BJ (cell line): Measurements from ENCODE around the genes CASP3, CENPU and SNX25.

GRCh38 chr4:184281271-184281770 is 63.6 kb upstream of the ENPP6 start:
- CAGE, long polyA plus RNA = no peak
- RRBS = no CpG with 5 or more reads among the region's 5 CpGs

DNA sequence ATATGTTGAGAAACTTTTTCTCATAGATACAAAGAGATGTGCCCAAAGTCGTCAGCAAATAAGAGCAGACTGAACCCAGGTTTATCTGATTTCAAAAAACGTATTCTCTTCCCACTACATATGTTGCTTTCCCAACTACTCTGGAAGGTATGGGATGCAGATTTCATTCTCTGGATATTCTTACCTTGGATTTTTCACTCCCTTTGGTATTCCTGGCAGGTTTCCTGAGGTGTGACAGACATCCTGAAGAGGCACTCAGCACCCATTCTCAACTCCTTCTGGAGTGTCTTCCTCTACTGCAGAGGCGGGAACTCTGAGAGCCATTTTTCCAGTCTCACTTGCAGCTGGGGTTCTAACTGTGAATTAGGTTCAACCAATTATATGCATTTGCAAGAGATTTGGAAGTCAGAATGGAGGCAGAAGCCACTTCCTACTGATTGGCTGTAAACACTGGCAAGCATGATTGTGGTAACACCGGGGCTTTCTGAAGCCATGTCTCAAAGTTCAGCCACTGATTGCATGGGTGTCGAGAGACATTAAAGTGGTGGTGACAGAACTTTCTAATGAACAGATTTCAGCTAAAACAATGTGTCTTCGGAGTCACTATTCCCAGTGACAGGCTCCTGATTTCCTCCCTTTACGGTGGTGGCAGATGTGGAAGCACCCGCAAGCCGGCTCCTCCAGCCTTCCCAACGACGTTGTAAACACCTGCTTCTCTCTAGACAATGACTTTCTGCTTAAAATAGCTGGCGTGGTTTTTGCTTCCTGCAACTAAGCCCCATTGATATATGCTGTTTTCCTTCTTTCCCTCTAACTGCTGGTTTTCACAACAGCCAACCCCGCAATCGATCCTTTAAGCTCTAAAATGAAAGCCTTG is 92.2 kb downstream of the IRF2 start:
- CAGE, long polyA plus RNA = no peak
- RRBS = no CpG with 5 or more reads among the region's 14 CpGs

DNA sequence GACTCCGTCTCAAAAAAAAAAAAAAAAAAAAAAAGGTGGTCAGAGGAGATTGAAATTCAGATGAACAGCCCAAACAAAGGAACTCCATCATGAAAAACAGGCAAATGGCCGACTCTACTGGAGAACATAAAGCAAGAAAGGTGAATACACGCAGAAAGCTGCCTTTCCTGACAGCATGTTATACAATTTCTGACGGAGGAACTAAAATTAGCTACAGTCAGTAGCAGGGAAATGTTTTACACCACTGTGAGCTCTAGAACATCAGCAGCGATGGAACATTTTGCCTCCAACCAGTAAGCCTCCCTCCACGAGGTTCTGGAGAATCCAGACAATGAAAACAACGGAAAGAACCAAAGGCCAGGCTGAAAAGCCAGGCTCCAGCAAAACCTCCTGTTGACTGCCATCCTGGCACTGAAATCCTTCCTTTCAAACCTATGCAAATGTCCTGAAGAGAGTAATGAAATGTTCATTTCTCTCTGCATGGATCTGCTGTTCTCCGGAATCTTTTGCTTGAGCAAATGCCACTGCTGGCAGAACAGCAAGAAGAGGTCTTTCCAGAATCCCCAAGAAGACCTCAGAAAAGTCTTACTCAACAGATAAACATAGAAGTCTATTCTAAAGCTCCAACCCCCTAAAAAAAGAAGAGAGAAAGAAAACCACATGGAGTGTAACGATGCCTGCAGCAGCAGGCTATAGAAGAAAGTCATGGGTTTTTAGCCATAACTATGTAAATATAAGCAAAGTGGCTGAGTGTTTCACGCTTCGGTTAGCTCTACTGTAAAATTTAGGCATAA is 78.8 kb downstream of the IRF2 start:
- CAGE, long polyA plus RNA = no peak
- RRBS = no CpG with 5 or more reads among the region's 11 CpGs

- CAGE, long polyA plus RNA = no peak
- RRBS = no CpG with 5 or more reads among the region's 14 CpGs
Observed at GRCh38 chr4:184412649-184413236, 61.6 kb downstream of the IRF2 start.

- CAGE, long polyA plus RNA = no peak
- RRBS = no CpG with 5 or more reads among the region's 6 CpGs
Observed at GRCh38 chr4:184514269-184514687, 39.9 kb upstream of the IRF2 start.

- CAGE, long polyA plus RNA = no peak
- RRBS = 1% methylated on average over 24 of the region's 65 CpGs
Observed at GRCh38 chr4:184647896-184649066, 966 bp downstream of the CASP3 start.

DNA sequence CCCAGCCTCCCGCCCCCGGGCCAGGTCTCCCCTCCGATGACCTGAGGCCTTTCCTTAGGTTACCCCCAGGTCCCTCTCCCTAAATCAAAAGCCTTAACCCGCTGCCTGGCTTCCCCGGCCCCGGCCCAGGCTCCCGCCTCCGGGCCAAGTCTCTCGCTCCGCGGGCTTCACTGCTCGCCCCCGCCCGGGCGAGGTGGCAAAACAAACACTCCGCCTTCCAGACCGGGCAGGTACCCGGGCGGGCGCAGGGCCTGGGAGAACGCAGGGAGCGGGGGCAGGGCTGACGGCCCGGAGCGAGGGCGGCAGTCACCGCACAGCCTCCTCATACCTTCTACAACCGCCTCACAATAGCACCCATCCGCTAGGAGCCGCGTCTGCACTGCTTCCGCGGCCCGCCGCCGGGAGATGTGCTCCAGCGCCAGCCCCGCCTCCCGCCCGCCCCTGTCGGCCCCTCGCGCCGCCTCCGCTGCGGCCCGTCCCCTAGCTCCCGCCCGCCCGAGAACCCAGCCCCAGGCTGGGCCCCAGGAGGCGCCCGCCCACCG is at the start of gene CASP3:
CASP3 (minus strand) TSS at position 381 of the 542 bp plus-strand sequence.
- CAGE, long polyA plus RNA = start-site peak on the minus strand centred at position 381 of the sequence, 7 bp wide, 520 and 392 reads in 2 replicates
- RRBS = under 1% methylated on average over 28 of the region's 53 CpGs

- CAGE, long polyA plus RNA = no peak
- RRBS = no CpG with 5 or more reads among the region's 4 CpGs
Observed at GRCh38 chr4:184732010-184732602, 1.8 kb downstream of the CENPU start.

DNA sequence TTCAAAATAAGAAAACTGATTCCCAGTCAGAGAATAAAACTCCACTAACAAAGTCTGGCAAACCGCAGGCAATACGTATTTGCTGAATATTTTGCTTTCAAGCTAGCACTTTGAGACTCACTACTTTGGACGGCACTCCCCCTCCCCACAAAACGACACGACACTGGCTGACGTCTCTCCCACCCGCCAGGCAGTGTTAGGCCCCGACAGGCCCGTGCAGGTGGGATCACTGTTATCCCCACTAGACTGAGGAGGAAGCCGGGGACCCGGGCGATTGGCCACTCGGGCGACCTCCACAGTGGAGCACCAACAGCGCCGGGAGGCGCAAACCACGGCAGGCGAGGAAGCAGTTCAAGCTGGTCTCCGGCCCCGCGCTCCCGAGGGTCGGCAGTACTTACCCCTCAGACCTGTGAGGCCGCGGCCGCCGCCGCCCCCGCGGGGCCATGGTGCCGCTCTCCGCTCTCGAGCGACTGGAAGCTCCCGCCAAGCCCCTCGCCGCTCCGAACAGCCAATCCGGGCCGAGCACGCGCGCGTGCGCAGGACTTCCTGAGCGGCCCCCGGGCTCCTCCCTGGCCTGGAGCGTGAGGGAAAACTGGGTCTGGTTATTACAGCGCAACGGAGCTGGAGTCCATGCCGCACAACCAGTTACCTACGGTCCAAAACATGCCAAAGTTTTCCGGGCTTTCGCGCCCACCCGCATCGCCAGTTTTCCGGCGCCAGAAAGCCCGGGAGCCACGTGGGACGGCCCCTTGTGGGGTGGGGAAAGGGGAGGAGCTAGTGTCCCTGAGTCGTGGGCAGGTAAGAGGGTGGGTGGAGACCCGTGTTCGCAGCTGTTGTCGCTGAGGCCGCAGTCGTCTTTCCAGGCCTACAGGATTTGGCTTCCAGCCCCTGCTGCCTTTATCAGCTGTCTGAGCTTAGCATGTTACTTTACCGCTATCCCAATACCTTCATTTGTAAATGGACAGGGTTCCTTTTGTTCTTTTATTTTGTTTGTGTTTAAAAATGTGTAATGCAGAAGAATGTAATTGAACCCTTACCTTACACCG is at the start of gene CENPU:
CENPU (minus strand) TSS at position 479 of the 1,046 bp plus-strand sequence.
- CAGE, long polyA plus RNA = start-site peak on the minus strand centred at position 468 of the sequence, 40 bp wide, 229 and 248 reads in 2 replicates
- RRBS = 1% methylated on average over 22 of the region's 71 CpGs

GRCh38 chr4:184769247-184769964 is 35.5 kb upstream of the CENPU start:
- CAGE, long polyA plus RNA = no peak
- RRBS = no CpG with 5 or more reads among the region's 8 CpGs

GRCh38 chr4:184788427-184788839 is 37.3 kb downstream of the ACSL1 start:
- CAGE, long polyA plus RNA = no peak
- RRBS = no CpG with 5 or more reads among the region's 13 CpGs

DNA sequence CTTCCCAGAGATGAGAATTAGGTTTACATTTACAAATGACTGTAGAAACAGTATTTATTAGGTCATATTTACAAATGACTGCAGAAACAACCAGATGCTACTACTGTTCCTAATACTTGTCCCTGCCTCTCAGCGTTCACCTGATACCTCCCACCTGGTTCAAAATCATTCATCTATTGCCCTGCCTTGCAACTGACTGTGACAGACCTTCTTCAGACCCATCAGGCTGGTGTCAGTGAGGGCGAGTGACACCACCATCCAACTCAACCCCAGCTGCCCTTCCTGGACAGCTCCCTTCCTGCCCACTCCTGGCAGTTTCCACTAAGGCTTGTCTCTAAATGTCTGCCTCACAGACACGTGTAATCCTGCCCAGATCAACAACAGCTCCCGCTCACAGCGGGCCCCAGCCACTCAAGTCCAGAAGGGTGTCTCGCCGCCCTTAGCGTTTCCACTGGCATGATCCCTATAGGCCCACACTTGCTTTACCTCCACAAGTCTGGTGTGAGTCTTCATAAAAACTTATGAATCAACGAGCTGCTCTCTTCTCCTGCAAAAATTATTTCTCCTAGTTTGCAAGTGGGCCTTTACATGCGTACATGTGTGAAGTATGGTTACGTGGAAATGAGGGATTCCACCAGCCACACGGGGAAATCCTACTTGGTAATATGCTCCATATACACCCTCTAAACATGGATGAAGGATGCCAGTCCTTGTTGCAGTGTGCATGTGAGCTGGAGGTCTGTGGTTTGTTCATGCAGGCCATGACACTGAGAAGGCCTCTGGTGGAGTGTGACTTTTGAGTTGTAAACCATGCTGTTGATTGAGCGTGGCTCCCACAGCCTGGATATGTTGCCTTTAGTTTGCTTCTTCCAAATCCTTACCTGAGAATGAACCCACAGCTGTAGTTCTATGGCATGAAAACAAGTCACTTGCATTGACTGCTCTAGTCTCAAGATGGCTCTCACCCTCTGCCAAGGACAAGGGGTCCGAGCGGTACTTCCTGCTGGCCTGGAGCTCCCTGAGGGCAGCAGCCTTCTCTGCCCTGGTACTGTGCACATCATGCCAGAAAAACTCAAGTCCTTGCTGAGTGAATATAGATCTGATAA is 28.6 kb downstream of the ACSL1 start:
- CAGE, long polyA plus RNA = no peak
- RRBS = no CpG with 5 or more reads among the region's 15 CpGs

DNA sequence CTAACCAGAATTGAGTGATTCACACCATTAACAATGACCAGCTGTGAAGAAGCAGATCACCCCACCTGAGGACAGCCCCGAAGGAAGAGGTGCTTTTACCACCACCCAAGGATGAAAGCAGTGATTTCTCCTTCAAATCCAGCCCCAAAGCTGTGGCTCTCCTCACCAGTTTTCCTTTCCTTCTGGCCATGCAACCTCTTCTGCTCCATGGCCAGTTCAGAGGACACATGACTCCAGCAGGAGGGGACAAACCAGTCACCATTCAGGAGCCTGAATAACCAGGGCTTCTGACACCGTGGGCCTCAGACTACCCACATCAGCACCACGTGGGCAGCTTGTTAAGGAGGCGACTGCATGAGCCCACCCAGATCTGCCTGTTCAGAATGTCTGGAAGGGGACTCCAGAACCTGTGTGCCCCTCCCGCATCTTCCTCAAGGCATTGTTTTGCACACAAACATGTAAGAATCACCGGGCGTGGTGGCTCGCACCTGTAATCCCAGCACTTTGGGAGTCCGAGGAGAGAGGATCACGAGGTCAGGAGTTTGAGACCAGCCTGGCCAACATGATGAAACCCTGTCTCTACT is 21.1 kb upstream of the ACSL1 start:
- CAGE, long polyA plus RNA = no peak
- RRBS = no CpG with 5 or more reads among the region's 10 CpGs

DNA sequence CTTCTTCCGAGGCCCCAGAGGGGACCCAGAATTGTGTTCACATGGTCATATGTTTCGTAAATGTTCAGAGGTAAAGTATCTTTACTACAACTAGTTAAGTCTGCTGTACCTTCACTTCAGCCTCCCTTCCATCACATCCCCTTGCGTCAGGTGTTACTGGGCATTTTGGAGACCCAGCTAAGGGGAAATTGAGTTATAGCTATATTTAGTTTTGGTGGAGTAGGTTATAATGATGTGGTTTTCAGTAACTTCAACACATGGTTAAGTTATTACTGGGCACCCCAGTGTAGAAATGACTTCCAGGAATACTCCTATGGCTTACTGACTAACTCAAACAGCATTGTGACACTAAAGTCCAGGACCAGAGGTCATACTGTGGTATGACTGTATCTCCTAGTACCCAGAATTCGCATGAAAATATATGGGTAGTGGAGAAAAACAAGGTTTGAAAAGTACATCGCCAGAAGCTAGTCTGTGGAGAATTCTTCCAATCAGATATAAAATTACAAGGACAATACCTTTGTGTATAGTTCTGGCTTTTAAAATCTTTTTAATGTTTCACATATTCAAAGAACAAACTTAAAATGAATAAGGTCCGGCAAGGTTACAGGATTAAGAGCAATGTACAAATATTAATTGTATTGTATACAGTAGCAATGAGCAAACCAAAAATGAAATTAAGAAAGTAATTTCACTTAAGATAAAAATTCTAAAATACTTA is 23.5 kb upstream of the ACSL1 start:
- CAGE, long polyA plus RNA = no peak
- RRBS = no CpG with 5 or more reads among the region's 6 CpGs

- CAGE, long polyA plus RNA = no peak
- RRBS = no CpG with 5 or more reads among the region's 6 CpGs
Observed at GRCh38 chr4:184978199-184978536, 40.1 kb upstream of the HELT start.

DNA sequence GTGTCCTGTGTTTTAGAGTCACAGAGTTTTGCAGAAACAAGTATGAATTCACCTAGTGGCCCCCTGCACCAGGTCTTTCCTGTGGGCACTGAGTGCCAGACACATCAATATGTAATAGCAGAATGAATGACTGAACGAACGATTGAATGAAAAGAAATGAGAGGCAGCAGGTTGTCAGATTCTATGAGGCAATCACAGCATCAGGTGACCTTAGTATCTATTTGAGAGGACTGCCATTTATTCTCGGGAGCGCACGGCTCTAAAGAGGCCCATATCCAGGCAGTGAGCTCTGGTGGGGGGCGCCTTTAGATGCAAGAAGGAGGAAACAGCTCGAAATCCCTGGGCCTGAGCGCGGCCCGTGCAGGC is 539 bp upstream of the SLC25A4 start:
- CAGE, long polyA plus RNA = no peak
- RRBS = no CpG with 5 or more reads among the region's 10 CpGs

DNA sequence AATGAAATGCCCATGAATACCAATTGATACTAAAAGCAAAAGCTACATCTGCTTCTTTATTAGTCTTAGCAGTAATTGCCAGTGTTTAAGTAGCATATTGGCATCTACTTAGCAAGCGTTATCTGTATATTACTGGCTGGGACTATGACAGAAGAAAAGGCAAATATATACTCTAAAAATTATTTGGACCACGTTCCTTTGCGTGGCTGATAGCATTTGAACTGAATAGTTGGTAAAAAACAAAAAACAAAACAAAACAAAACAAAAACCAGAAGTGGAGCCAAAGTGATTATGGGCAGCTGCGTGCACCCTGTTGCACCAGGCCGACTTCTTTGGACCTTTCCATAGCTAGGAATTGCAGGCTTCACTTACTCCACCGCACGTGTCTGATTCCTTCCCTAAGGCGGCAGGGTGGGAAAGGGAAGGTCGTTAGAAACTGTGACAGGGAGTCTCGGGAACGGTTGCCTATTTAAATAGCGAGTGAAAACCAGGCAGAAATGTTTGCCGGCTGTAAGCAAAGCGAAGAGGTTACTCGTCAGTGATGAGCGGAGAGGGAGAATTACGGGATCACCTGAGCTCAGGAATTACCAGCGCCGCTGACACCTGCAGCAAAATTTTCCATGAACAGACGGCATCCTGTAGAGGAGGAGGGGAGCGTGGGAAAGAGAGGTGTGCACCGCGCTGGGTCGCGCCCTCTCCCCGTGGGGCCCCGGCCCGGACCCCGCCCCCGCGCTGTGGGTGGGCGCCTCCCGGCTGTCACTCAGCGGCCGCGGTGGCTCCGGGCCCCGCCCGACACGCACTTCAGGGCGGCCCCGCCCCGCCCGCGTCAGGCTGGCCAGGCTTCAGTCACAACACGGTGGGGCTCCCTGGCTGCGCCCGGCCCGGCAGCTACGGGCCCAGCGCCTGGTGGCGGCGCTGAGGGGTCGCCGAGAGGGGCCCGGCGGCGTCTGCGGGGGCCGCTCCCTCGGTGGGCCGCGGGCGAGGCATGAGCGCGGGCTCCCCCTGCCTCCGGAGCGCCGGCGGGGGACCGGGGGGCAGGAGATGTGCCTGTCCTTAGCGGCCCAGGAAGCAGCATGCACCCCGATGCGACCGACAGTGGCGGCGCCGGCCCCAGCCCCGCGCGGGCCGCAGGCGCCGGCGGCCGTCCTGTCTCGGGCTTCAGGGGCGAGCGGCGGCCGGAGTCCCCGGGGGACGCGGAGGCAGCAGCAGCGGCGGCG is at the start of gene SNX25:
SNX25 (plus strand) TSS at position 845 of the 1,217 bp plus-strand sequence.
- CAGE, long polyA plus RNA = no peak
- RRBS = under 1% methylated on average over 20 of the region's 97 CpGs

- CAGE, long polyA plus RNA = no peak
- RRBS = no CpG with 5 or more reads among the region's 5 CpGs
Observed at GRCh38 chr4:185258587-185259476, 49.4 kb downstream of the SNX25 start.

GRCh38 chr4:185344058-185344519 is 51.6 kb downstream of the LRP2BP start:
- CAGE, long polyA plus RNA = no peak
- RRBS = no CpG with 5 or more reads among the region's 8 CpGs

GRCh38 chr4:185405491-185406111 is 9.0 kb downstream of the ANKRD37 start:
- CAGE, long polyA plus RNA = no peak
- RRBS = no CpG with 5 or more reads among the region's 6 CpGs